Airway epithelial cell (primary cell): ENCODE results near the genes NSRP1 and RNF135.

DNA sequence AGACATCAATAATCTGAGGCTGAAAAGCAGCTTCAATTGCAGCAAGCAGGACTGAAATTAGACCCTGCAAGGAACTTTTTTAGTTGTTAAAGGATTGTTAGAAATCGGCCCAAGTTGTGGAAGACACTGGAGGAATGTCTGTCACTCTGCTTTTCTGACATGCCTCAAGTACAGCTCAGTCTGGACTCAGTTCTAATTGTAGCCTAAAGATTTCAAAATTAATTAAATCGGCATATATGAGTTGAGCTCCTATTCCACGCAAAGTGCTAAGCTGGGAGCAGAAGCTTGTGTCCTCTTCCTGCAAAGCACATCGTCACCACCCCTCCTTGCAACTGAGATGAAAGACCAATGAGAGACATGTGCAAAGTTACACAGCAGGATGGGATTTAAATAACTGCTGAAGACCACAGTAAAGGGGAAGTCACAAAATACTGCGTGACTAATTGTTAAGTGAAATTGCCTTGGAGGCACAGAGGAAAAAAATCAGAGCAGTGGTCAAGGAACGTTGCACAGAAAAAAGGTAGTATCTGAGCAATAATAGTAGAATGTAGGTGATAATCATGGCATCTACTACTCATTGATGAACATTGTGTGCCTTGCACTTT is 15.1 kb upstream of the MYO18A start:
- RAMPAGE, long total RNA, result no peak

DNA sequence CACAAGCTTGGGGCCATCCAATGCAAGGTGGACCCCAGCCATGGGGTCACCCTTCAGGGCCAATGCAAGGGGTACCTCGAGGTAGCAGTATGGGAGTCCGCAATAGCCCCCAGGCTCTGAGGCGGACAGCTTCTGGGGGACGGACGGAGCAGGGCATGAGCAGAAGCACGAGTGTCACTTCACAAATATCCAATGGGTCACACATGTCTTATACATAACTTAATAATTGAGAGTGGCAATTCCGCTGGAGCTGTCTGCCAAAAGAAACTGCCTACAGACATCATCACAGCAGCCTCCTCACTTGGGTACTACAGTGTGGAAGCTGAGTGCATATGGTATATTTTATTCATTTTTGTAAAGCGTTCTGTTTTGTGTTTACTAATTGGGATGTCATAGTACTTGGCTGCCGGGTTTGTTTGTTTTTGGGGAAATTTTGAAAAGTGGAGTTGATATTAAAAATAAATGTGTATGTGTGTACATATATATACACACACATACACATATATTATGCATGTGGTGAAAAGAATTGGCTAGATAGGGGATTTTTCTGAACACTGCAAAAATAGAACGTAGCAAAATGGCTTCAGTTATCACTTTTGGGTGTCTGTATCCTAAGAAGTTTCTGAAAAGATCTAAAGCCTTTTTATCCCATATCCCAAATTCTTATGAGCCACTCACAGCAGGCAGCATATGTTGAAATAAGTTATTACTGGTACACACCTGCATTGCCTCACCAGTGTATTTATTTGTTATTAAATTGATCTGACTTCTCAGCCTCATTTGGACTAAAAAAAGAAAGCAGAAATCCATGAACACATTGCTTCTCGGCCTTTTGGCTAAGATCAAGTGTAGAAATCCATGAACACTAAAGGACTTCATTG is 23.8 kb downstream of the ABHD15 start:
- RAMPAGE, long total RNA, result no peak

- RAMPAGE, long total RNA, result no peak
Measured at GRCh38 chr17:29546071-29547200, 20.4 kb downstream of the ABHD15 start.

- RAMPAGE, long total RNA, result no peak
Measured at GRCh38 chr17:29565698-29566464, 956 bp downstream of the ABHD15 start.

DNA sequence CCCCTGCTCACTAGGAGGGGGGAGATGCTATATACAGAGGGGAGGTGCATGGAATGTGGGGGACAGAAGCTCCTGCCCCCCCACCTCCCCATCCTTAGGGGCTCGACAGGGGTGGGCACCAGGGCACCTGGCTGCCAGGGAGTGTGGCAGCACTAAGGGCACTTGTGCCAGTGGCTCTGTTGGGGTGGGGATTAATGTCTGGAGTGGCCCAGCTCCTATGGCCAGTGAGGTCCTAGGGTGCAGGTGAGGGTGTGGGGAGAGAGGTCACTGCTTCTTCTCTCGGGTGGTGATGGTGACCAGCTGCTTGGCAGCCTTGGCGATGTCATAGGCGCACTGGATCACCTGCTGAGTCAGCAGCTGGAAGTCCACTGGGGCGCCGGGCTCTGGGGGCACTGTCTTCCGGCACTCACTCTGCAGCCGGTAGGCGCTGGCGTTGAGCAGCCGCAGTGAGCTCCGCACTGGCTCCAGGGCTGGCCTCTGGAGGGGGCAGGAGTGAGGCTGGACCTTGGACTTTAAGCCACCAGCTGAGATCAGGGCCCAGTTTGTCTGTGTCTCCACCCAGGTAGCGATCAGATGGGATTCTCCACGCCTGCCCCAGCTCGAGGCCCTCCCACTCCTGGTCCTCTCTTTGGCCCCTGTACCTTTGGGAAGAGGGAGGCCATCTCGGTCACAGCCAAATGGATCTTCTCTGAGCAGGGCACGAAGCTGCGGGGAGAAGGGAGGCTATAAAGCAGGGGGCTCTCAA is 6.1 kb downstream of the TP53I13 start:
- RAMPAGE, long total RNA, result no peak

DNA sequence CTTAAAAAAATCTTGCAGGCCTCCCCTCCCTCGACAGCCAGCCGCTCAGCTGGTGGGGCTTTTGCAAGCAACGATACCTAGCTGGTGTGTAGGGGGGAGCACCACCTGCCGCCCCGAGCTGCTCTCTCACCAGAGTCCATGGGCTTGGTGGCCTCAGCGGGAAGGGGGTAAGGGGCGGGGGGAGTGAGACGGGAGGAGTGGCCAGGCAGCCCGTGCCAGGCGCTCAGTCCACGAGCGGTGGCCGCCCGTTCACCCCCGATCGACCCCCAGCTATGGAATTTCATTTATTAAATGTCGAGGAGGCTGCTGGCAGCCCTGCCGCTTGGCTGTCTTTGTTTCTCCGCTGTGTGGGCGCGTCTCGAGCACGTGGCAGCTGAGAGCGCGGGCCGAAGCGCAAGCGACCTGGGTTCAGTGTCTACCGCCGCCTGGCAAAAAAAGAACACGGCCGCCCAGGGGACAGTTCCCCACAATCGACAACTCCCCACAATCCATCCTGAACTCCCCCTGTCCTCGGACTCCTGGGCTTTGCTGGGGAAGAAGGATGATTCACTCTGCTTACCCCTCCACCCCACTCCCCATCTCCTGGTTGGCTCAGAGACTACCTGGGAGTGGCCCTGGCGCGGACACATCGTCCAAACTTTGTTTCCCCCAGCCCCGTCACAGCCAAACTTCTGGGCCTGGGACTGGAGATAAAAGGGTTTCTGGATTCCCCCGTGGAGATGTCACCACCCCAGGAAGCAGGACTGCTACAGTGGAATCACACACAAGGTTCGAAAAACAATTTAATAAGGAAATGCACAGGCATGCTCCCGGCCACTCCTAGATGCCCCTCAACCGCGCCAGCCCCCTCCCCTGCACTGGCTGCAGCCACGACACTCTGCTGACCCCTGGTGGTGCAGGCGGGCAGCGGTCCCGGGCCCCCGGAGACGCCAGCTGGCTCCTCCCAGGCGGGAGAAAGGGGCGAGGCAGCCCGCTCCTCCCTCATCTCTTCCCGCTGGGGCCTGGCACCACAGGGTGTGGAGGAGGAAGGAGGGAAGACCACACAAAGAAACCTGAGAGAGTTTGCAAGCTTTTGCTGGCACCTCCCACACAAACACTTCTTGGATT is 1.6 kb upstream of the ANKRD13B start:
- RAMPAGE, long total RNA, result no peak

- RAMPAGE, long total RNA, result no peak
Measured at GRCh38 chr17:29611785-29612678, 10.7 kb downstream of the CORO6 start.

DNA sequence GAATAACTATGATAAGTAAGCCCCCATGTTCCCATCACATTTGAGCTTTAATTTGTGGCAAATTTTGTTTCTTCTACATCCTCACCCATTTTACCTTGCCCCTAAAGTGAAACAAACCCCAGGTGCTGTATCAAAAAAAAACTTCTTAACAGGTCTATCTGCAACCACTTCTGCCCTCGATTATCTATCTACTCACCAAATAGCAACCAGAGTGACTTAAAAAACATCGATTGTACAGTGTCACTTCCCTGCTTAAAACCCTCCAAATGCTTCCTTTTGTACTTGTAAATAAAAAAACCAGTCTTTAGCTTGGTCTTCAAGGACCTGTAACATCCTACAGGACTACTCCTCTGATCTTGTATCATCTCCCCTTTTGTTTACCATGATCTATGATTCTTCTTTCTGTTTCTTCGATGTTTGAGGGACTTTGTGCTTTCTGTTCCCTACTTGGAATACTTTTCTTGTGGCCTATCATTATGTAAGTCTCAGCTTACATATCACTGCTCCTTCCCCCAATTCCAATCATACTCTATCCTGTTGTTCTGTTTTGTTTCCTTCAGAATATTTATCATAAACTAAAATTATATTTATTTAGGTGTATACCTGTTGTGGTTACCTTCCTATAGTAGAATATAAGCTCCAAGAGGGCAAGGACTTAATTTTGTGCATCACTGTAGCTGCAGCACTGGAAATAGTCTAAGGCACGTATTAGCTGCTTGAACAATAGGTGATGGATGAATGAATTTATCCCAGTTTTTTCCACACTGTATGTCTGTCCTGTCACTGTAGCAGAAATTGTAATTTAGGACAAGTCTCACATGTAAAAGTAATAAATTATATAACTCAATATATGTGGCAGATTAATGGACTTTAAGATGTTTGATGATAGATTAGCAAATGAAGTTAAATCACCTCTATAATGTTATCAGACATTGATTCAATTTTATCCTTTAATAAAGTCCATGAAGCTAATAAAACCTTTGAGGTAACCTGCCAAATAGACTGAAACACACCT is 82.9 kb upstream of the CORO6 start:
- RAMPAGE, long total RNA, result no peak

GRCh38 chr17:29769863-29770749 is 147.4 kb upstream of the CORO6 start:
- RAMPAGE, long total RNA, result no peak

DNA sequence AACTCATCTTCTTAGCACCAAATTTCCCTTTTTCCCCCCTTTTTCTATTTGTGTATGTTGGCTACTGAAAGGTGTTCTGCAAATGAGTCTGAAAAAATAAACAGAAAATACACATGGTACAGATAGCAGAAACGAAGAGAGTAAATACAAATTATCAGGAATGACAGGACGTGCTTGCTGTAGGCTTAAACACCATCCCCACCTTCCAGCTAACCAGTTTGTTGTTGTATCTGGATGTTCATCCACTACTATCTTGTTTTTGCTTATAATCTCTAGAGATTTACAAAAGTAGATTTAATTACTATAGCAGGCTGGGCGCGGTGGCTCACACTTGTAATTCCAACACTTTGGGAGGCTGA is 87.1 kb downstream of the SSH2 start:
- RAMPAGE, long total RNA, result no peak

- RAMPAGE, long total RNA, result start-site peak on the plus strand at chr17:30116830-30116839, 56 and 24 reads in 2 replicates
Measured at GRCh38 chr17:30116614-30117776, at the start of gene NSRP1. Gene NSRP1, plus strand, starts transcription at chr17:30116816.

DNA sequence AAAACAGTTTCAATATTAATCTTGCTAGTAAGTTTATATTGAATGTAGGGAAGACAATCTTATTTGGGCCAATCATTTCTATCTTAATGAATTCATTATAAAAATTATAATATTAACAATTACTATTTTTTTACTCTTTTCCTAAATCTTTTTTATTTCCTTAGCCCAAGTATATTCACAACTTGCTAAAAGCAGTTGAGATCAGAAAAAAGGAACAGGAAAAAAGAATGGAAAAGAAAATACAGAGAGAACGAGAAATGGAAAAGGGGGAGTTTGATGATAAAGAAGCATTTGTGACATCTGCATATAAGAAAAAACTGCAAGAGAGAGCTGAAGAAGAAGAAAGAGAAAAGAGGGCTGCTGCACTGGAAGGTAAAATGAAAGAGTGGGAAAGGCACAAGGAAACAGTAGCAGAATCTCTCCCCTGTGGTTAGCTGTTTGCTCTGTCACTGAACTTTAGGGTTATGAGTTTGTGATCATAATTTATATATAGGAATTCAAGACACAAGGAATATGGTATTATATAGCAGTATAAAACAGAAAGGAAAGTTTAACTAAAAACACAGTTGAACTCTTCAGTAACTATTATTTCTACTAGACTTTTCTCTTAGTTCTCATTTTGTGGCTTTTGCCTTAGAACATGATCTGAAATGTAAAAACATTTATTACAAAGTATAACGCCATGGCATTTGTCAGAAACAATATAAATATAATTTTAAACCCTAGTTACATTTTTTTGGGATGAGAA is 56.4 kb downstream of the SLC6A4 start:
- RAMPAGE, long total RNA, result no peak

- RAMPAGE, long total RNA, result no peak
Measured at GRCh38 chr17:30287560-30288051, 4.1 kb downstream of the BLMH start.

GRCh38 chr17:30376231-30377267 is 2.2 kb upstream of the CPD start:
- RAMPAGE, long total RNA, result no peak

DNA sequence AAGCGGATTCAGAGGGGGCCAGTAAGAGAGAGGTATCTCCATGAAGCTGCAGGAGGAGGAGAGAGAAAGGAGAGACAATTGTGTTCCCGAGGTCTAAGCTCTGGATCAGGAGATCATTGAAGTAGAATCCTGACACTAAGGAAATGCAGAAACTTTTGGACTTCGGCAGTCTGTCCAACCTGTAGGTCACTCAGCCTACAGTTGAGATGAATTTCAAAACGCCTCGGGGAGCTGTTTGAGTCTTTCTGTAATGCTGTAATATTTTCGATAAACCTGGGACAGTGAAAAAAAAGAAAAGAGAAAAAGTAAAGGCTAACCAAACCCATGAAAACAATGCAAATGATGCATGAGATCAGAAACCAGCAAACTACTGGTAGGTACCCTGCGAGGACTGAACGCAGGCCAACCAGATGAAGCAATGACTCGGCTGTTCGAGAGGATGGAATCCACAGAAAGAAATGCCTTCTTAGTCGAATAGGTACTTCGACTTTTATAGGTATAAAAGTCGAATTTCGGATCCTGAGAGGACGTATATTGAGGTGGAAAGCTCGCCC is 609 bp upstream of the ATAD5 start:
- RAMPAGE, long total RNA, result no peak

DNA sequence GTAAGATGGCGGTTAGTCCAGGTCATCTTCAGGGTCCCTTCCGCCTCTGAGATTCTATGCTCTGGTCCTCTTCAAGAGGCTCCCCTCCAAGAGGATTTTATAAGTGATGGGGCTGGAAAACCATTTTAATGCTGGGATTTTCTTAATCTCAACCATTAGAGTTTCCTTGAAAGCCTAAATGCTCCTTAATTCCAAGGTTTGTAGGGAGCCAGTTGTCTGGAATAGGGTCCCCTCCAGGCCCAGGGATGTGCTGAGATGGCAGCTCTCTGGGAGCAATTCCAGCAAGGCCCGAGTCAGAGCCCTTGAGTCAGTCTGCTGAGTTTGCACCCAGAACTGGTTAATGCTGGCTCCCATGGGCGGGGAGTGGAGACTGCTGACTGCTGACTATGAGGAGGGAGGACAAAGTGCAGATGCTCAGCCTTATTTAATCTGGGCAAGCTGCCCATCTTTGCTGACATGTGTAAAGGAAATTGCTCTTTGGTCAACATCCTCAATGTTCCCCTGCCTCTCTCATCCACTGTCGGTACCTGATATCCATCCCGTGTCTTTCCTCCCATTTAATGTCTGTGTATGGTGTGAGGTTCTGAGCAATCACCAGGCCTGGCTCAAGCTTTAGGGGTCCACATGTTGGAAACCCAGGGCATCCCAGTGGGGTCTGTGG is 20.2 kb upstream of the RNF135 start:
- RAMPAGE, long total RNA, result no peak

GRCh38 chr17:30970805-30971663 is at the start of gene RNF135:
Gene RNF135, plus strand, starts transcription at chr17:30971039.
- RAMPAGE, long total RNA, result no peak

- RAMPAGE, long total RNA, result no peak
Measured at GRCh38 chr17:31007820-31008998, 37.4 kb downstream of the RNF135 start.

DNA sequence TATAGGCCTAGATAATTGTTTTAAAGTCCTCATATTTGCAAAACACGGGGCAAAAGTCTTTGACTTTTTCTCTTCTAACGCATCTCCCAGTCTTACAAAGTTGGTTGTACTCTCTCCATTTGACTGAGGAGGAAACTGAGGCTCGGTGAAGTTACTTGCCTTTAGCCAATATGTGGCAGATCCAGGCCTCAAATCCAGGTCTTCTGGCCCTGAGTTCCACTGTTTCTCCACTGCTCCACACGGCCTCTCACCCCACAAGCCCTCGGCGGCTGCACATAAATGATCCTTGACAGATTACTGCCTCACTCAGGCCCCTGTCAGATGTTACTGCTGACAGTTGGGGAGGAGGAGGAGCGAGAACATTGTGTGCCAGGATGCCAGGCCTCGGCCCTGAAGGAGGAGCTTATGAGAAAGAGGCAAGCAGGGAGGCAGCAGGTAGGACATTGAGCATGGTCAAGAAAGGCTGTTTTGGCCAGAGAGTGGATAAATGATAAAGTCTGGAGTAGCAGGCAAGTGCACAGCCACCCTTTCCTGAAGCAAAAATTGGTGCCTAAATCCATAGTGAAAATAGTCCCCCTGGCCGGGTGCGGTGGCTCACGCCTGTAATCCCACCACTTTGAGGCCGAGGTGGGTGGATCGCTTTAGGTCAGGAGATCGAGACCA is 88.6 kb downstream of the RAB11FIP4 start:
- RAMPAGE, long total RNA, result no peak

DNA sequence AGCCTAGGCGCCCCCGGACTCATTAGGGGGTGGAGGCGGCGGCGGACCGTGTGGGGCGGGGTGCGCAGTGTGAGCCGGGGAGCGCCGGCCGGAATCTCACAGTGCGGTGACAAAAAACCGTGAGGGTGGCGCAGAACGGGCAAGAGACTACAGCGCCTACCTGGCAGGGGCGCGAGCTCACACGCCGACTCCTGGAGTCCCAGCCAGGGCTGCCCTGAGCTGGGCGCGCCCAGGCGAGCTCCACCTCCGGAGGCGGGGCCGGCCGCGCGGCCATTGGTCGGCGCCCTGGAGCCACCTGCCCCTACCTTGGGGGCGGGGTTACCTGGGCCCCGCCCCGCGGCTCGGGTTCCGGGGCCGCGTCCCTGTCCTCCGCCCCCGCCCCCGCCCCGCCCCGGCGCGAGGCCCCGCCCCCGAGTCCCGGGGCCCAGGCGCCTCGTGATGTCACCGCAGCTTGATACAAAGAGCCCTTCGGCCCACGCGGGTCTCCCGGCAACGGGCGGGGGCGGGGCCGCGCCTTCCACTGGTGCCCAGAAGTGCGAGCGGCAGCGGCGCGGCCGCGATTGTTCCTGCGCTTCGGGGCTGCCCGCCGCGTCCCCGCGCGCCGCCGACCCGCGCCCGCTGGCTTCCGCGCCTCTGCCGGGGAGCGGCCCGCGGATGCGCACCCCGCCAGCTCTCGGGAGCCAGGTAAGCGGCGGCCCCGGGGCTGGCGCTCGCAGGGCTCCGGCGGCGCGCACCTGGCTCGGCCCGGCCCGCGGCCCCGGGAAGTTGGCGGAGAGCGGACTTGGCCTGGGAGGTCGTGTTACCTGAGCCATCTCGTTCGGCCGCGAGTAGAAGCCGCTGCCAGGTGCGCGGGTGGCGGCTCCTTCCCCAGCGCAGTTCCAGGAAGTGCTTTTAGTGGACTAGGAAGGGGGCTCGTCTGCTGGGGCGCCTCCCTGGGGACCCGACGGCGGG is 96.4 kb downstream of the RAB11FIP4 start:
- RAMPAGE, long total RNA, result no peak